GM12891 (cell line): Measurements from ENCODE around the genes SEL1L3, TBC1D1 and PTTG2.

- RRBS: 2% methylated on average over 59 of the region's 87 CpGs
Measured at GRCh38 chr4:25862646-25863405, at the start of gene SEL1L3. Gene SEL1L3, minus strand, starts transcription at chr4:25862988.

DNA sequence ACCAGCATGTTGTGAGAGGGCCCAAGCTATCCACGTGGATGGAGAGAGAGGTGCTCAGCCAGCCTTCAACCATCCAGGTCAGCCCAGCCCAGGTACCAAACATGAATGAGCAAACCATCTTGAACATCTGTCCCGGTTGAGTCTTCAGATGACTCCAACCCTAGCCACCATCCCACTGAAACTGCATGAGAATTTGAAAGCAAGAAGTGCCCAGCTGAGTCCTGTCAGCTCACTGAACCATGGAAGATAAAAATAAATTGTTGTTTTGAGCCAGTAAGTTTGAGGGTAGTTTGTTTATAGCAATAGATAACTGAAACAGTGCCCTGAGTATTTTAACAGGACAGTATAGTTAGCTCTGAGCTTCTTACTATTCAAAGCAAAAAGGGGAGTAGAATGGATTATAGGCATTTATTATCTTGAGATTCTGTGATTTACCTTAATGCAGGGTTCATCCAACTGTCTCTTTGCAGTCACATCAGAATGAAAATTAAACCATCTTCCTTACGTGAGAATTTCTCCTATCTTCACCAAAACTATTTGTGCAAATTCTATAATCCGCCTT lies 7.4 kb upstream of the SEL1L3 start:
- RRBS: no CpG with 5 or more reads among the region's 4 CpGs

DNA sequence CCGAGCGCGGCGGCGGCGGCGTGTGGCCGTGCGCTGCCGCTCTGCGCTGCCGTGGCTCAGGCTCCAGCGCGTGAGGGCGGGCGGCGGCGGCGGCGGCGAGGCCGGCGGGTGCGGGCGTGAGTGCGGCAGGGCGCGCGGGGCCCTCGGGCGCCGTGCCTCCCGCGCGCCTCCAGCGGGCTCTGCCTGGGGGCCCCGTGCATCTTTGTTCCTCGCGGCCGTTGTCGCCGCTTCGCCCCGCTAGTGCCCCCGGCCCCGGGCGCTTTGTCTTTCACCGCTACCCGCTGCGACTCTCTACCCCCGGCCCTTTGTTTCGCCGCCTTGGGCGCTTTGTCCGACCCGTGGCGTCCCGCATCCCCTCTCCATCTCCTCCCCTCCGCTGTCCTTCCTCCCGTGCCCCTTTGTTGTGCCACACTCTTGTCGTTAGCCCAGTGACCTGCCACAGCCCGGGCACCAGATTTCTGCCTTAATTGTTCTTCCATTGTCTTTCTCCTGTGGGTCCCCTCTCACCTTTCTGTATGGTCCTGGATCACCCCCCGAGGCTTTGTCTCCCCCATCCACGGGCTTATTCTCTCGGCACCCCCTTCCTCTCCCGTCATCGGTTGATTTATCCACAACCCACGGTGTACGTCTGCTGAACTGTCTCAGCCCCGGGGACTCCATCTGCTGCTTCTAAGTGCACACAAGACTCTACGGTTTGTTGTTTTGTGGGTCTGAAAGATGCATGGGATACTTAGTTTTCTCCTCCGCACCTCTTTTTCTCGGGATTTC lies 550 bp downstream of the RBPJ start:
- RRBS: no CpG with 5 or more reads among the region's 73 CpGs

DNA sequence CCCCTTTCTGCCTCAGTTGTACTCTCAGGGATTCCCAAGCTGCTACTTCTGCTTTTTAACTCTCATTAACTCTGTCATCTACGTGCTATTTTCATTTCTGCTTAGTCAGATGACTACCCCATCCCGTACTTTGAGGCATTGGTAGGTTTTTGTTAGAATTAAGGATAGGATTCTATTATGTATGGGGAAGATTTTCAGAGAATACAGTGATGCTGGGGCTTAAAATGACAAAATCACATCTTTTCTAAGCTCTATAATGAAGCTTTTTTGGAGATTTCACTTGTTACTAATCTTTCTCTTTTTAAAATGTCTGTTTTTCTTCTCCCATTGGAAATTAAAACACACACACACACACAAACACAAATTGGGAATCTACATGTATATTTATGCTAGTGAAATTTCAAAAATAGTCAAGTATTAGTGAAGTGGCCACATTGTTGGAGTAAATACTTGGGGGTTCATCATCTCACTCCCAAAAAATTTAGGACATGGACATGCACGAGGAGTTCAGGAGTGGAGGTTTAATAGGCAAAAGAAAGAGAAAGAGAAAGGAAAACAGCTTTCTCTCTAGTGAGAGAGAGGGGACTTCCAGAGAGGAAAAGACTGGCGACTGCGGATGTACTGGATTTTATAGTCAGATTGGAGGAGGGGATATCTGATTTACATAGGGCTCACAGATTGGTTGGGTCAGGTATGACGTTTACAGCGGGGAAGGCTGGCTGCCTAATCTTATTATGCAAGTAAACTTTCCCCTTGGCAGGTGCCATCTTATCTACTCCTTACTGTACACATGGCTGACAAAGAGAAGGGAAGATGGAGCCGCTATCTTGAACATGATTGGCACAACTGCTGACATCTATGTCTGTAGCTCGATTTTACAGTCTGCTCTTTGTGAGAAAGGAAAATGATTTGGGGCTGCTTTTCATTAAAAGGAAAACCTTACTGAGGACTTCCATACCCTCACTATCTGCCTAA lies 25.2 kb downstream of the RBPJ start:
- RRBS: no CpG with 5 or more reads among the region's 9 CpGs

DNA sequence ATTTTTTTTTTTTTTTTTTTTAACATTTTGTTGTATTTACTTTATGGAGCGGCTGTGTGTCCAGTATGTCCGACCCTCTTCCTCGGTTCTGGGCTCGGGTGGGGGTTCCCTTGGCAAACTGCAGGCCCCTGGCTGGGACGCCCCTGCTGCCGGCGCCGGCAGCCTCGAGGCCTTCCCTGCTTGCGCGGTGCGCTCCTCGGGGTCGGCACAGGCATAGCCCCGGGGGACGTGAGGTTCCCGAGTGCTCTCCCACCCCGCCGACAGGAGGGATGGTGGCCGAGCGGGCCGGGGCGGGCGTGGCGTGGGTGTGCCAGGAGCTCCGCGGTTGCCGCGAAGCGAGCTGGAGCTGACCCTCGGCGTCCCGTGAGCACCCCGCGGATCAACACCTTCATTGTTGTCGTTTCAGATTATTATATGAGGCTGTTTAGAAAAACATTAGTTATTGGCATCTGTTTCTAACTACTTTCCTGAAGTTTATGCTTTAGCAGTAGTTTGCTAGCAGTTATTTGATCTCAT lies 38.7 kb downstream of the RBPJ start:
- RRBS: 98% methylated on average over 4 of the region's 36 CpGs

GRCh38 chr4:26886960-26887503 lies 26.4 kb downstream of the STIM2 start:
- RRBS: no CpG with 5 or more reads among the region's 4 CpGs

DNA sequence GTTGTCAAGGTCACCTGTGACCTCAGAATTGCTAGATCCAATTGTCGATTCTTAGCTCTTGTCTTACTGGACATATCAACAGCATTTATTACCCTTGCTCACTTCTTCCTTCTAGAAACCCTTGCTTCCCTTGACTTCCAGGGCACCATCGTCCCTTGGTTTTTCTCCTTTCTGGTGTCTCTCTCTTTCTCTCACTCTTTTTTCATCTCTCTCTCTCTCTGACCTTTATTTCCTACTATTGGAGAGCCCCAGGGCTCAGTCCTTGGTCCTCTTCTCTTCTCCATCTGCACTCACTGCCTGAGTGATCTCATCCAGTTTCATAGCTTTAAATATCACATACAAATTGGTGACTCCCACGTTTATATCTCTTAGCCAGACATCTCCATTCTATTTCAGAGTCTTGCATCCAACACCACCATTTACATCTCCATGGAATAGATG lies 387.9 kb downstream of the STIM2 start:
- RRBS: no CpG with 5 or more reads among the region's 3 CpGs

DNA sequence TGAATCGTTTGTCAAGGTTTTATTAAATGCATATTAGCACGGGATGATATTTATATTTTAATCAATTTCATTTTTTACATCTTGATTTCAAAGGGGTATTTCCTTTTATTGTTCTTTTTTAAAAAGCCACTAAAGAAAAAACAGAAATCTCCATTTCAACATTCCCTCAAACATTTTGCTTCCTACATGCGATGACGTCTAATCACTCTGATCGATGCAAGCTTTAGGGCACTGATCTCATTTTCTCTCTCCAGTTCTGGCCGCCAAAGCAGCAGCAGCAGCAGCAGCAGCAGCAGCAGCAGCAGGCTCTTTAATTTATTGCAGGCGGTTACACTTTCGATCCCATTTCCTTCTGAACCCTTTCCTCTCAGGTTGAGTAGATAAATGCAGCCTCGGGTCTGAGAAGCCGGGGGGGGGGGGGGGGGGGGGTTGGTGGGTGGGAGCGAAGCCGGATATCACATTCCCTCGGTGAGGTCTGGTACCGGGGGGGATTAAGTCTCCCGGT lies 3.5 kb upstream of the PCDH7 start:
- RRBS: 0% methylated on average over 1 of the region's 15 CpGs

DNA sequence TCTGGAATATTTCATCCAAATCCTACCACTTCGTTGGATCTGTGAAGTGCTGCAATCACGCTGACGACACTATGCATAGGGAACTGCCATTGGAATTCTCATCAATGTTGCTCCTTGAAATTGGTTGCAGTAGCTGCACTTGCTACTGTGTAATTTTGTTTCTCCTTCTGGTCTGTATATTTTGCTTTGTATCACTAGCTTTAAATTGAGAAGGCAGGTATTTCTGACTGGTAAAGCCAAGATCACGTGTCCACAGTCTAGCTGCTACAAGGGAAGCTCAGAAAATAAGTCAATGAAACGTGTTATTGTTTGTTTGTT lies 2638.4 kb downstream of the PCDH7 start:
- RRBS: no CpG with 5 or more reads among the region's 5 CpGs

DNA sequence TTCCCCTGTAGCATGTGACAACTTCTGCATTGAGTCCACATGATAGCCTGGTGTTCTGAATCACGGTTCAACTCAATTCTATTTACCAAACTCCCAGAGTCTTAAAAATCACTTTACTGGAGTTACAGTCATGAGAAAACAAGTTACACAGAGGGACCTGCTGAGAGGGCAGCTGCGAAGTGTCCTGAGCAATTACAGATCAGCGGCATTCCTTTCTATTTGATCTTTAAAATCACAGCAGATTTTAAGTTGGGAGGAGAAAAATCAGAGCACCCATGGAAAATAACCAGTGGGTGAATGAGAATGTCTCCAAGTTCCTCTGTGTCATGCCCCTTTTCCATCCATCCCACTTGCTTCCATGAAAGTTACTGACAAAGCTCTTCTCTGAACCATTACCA lies 46.4 kb upstream of the NWD2 start:
- RRBS: no CpG with 5 or more reads among the region's 3 CpGs

- RRBS: 96% methylated on average over 3 of the region's 14 CpGs
Measured at GRCh38 chr4:37455497-37456336, 2.0 kb downstream of the C4orf19 start.

- RRBS: no CpG with 5 or more reads among the region's 11 CpGs
Measured at GRCh38 chr4:37644764-37645531, 41.2 kb downstream of the RELL1 start.

GRCh38 chr4:37890399-37891249 lies at the start of gene TBC1D1:
Gene TBC1D1, plus strand, starts transcription at chr4:37891084.
- RRBS: under 1% methylated on average over 7 of the region's 74 CpGs

- RRBS: no CpG with 5 or more reads among the region's 9 CpGs
Measured at GRCh38 chr4:37902083-37902590, 11.3 kb downstream of the TBC1D1 start.

GRCh38 chr4:37936879-37937313 lies 23.3 kb upstream of the PTTG2 start:
- RRBS: no CpG with 5 or more reads among the region's 4 CpGs

DNA sequence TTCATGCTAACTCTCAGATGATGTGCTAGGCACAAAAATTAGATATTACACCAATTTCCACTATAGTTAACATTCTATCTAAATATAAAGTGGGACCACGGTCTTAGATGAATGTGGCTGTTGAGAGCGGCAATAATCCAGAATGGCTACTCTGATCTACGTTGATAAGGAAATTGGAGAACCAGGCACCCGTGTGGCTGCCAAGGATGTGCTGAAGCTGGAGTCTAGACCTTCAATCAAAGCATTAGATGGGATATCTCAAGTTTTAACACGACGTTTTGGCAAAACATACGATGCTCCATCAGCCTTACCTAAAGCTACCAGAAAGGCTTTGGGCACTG lies at the start of gene PTTG2:
Gene PTTG2, plus strand, starts transcription at position 106 of the 341 bp plus-strand sequence.
- RRBS: no CpG with 5 or more reads among the region's 7 CpGs

DNA sequence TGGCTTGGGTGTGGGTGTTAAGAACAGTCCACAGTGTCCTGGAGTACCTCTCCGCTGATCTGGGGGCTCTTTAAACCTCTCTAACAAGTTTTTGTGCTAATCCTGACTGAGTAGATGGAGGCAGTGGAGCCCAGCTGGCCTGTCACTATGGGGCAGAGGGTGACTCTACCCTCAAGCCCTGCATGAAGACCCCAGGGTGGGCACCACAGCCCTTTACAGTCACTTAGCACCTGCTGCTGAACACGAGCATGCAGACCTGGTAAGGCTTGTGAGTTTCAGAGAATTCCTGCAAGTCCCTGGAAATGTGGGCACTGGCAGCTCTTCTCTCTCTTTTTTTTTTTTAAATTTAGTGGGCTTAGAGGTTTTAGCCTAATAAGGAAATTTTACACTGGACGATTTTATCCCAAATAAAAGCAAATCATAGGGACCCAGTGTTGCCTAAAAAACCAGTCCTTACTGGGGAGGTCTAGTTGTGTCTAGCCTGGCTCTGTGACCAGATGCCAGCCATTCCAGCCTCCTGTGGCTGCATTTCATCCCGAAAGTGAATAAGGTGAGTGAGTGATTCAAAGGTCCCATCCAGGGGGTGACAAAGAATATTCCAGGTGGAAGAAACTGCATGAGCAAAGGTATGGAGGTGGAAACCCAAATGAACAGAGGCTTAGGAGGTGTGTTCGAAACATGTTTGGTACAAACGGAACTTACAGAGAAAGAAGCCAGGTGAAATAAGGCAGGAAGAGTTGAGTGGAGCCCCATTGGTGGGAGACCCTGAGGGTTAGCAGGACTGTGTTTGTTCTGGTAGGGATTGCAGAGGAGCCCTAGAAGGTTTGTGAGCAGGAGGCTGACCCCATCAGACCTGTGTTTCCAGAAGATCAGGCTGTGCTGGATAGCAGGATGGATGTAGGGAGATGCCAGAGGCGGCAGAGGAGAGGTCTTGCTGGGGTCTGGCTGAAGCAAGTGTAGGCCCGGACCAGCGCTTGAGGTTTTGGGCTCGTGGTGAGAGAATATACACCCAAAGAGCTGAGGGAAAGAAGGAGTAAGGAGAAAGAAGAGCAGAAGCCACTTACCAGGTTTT lies 31.4 kb downstream of the PTTG2 start:
- RRBS: no CpG with 5 or more reads among the region's 10 CpGs

DNA sequence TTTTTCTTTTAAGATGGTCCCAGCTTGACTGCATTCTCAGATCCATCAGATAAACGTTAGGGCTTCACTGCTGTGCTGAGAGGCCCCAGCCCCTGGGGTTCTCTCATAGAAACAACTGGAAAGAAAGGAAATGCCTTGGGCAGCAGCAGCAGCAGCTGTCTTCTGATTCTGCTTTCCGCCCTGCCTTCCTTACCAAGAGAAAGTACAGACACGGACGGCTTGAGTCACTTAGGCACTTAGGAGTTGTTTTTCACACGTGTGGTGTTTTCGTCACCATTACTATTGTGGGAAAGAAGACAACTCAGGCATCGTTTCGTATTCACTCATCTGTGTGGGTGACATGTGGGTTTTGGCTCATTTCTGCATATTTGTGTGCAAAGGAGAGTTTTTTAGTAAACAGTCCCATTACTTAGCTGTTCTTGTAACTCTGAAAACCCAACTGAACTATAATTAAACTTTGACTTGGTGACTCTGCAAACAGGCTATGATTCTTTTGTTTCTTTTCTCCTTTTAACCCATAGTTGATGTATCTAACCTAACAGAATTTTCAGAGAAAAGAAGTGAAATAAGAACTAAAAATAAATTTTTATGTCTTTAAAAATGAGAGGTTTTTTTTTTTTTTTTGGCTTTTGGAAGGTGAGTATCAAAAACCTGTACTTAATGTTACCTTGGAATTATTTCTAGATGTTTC lies 172.1 kb downstream of the PTTG2 start:
- RRBS: no CpG with 5 or more reads among the region's 8 CpGs

GRCh38 chr4:38231644-38231908 lies 271.4 kb downstream of the PTTG2 start:
- RRBS: no CpG with 5 or more reads among the region's 2 CpGs